Penis (tissue), 1 donor: ENCODE measurements around a stretch of chr15.

- PRO-cap = no peak
Measured at GRCh38 chr15:84983001-84983632, 1.5 kb downstream of the PDE8A start.

- PRO-cap = no peak
Measured at GRCh38 chr15:84992335-84993162, 10.9 kb downstream of the PDE8A start.

- PRO-cap = no peak
Measured at GRCh38 chr15:85064283-85064718, 82.6 kb downstream of the PDE8A start.

- PRO-cap = no peak
Measured at GRCh38 chr15:85099810-85100454, 118.3 kb downstream of the PDE8A start.

DNA sequence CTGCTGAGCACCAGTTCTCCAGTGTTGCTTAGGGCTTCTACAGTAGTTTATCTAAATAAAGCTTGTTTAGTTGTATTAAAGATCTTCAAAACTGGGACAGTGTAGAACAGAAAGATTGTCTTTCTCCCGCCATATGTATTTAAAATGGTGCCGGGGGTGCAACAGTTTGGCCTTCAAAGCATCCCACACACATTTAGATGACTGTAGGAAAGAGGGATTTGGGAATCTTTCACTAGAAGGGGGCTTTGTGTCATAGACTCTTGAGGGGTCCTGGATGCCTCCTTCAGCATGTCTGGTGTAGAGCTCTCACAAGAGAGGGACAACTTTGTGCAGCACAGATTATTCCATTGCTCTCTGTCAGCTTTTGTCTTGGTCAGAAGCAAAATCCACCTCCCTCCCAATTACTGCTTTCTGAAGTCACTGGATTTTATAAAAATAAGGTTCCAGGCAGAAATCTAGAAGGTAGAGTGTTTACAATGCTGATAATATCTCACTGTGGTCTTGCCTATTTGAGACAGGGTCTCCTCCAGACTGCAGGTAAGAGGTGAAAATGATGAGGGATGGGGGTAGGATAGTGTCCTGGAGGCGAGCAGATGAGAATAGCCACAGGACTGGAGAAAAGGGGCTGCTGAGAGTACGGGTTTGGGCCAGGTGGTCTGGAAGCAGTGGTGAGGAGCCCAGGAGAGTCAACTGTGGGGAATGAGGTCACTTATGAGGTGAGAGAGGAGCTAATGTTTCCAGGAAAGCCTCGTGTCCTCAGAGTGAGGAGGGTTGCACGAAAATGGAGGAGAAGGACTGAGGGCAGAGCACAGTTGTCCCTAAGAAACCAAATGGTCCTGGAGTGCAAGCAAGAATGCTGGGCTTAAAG lies 132.9 kb downstream of the PDE8A start:
- PRO-cap = no peak

DNA sequence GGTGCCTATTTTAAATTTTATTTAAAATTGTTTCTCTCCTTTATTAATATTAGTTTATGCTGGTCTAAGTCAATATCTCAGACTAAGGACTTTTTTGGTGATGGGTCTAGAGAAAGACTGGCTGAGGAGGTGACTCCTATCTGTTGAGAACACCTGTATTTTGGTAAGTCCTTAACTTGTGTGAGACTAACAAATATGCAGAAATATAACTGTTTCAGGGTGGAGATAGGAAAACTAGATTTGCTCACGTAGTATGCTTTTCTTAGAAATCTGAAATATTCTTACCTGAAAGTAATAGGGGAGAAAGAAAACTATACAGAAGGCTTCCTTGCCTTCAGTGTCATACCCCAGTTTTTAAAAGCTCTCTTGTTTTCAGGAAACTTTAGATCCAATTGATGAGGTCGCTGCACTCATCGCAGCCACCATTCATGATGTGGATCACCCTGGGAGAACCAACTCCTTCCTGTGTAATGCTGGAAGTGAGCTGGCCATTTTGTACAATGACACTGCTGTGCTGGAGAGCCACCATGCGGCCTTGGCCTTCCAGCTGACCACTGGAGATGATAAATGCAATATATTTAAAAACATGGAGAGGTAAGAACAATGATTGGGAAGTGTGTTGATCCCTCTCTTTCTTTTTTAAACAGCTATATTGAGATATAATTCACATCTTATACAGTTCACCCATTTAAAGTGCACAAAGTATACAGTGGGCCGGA lies 138.9 kb downstream of the PDE8A start:
- PRO-cap = no peak

DNA sequence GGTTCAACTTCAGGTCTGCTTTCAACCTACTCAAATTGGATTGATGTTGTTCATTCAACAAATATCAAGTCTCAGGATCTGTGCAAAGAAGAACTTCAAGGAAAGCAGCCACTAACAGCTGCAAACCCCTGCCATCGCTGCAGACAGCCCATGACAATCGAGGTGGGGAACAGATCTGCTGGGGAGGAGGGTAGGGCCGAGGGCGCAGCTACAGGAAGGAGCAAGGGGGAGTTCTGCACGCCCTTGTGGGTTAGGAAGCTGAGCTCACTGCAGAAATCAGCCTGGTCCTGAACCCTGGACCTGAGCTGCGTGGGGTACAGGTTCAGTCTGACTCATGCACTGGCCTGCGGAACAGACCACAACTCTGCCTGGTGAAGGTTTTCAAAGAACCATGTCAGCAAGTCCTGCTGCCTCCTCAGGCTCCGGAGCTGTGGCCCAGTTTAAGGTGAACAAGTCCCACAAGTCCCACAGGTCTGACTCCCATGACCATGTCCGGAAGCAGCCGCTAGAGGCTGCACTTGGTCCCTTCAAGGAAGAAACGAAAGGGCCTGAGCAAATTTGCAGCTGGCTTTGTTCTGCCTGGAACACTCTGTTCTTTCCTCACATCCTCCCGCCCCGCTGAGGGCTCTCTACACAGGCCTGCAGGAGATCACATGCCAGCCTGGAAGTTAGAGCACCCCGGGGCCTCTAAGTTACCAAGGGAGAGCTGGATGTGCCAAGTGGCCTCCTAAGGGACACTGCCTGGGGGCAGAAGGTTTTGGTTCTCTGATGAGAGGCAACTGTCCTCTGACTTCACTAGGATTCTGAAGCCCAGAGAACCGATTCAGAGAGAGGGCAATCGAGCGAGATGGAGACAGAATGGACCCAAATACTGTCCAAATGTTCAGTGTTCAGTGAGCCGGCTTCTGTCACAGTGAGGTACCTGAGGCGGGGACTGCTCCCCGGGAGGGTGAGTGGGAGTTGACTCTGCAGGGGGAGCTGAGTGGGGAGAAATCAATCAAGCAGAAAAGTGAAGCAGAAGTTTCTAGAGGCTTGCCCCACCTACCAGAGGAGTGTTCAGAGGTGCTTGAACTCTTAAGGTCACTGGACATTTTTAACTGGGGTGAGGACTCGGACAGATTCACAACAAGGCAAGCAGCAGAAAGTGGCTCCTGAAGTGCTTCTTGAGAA lies 49.2 kb upstream of the AKAP13 start:
- PRO-cap = no peak

DNA sequence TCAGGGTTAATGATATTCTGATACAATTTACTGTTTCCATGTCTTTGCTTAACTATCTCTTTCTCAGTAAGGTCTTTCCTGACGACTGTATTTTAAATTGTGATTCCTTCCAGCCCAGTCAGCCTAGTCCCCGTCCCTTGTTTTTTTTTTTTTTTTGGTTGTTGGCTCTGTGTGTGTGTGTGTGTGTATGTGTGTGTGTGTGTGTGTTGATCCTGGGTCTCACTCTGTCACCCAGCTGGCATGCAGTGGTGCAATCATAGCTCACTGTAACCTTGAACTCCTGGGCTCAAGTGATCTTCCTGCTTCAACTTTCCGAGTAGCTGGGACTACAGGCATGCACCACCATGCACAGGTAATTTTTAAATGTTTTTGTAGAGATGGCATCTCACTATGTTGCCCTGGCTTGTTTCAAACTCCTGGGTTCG lies 31.4 kb upstream of the AKAP13 start:
- PRO-cap = no peak

DNA sequence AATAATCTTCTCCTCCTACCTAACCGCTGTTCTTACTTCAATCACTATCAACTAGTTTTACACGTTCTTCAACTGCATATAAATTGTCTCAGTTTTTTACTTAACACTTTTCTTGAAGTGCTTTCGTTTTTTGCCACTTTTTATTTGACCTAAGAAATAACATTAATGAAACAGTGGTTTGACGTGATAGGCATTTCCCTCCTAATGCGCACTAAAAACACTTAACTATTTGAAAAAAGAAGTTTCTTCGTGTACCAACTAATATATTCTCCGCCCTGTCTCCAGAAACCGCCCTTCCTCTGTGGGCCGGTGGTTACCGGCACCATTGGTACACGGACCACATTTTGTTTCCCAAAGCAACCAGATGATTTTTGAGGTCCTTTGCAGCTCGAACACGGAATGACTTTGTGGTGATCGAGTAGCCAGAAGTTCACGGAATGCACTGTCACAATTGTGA lies 749 bp upstream of the AKAP13 start:
- PRO-cap = no peak

DNA sequence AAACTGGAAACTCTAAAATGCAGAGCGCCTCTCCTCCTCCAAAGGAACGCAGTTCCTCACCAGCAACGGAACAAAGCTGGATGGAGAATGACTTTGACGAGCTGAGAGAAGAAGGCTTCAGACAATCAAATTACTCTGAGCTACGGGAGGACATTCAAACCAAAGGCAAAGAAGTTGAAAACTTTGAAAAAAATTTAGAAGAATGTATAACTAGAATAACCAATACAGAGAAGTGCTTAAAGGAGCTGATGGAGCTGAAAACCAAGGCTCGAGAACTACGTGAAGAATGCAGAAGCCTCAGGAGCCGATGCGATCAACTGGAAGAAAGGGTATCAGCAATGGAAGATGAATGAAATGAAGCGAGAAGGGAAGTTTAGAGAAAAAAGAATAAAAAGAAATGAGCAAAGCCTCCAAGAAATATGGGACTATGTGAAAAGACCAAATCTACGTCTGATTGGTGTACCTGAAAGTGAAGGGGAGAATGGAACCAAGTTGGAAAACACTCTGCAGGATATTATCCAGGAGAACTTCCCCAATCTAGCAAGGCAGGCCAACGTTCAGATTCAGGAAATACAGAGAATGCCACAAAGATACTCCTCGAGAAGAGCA lies 54.6 kb downstream of the AKAP13 start:
- PRO-cap = no peak

DNA sequence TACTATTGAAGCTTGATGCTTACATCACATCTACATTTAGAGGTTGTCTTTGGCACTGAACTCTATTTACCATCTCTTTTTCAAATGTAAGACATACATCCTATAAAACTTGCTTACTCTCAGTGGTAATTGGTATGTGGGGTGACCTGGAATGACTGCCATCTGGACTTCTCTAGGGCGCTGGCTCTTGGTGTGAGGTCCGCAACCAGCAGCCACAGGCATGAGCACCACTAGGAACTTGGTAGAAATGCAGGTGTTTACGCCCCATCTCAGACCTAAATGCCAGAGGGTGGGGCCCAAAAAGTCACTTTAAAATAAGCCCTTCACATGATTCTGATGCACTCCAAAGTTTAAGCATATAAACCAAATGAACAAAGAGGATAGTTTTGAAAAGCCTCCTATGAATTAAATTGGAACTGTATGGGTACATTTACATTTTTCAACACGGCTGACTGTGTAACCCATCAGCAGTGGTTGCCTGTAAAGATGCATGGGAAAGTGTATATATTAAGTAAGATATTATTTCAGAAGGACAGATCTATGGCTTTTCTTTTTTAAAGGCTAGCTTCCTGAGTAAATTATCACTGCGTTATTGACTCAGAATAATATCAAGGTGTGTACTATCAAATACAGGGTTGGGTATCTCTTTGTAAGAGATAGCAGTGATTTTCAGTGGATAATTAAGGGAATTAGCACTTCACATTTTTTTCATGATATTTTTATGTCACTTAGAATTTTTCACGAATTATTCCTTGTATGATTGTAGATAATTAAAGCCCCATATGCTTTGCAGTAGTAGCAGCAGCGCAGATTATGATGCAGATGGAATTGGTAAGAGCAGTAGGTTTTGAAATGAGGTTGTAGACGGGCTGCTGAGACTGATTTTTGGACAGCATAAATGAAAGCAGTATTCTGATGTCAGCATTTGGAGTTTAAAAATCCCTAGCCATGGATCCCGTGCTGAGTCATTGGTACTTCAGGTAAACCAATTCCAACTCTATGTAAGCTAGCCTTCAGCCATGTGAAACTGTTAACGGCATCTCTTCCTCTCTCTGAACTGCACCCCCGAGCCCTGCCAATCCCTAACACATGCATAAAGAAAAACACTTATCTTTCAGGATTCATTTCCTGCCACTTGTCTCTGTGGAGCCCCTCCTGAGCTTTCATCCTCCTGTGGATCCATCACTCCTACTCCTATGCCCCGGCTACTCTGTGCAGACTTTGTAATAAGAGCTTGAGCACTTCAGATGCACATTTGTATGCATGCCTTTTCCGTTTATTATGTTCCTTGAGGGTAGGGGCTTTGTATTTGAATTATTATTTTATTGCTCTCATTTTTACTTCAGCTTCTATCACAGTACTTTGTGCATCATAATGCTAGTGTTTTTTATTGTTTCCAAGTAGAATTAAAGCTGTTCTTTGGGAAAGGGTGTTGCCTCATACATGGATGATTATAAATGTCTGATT lies 118.7 kb downstream of the AKAP13 start:
- PRO-cap = no peak

DNA sequence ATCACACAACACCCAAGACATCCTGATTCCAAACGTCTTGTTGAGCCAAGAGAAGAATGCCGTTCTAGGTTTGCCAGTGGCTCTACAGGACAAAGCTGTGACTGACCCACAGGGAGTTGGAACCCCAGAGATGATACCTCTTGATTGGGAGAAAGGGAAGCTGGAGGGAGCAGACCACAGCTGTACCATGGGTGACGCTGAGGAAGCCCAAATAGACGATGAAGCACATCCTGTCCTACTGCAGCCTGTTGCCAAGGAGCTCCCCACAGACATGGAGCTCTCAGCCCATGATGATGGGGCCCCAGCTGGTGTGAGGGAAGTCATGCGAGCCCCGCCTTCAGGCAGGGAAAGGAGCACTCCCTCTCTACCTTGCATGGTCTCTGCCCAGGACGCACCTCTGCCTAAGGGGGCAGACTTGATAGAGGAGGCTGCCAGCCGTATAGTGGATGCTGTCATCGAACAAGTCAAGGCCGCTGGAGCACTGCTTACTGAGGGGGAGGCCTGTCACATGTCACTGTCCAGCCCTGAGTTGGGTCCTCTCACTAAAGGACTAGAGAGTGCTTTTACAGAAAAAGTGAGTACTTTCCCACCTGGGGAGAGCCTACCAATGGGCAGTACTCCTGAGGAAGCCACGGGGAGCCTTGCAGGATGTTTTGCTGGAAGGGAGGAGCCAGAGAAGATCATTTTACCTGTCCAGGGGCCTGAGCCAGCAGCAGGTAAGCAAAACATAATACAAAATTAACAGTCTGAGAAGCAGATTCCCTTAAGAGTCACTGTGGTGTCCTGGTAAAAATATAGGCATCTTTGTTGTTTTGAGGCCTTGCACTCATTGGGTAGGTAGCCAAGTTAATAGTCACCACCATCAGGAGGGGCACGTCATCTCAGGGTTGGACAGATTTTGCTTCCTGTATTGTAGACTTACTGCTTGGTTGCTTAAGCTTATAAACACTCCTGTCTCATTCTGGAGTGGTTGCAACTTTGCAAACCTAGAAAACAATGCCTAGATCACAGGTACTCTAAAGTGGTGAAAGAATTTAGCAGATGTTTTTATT lies 201.3 kb downstream of the AKAP13 start:
- PRO-cap = no peak

- PRO-cap = no peak
Measured at GRCh38 chr15:85708340-85708616, 86.4 kb downstream of the KLHL25 start.

- PRO-cap = no peak
Measured at GRCh38 chr15:85722436-85723451, 72.0 kb downstream of the KLHL25 start.

DNA sequence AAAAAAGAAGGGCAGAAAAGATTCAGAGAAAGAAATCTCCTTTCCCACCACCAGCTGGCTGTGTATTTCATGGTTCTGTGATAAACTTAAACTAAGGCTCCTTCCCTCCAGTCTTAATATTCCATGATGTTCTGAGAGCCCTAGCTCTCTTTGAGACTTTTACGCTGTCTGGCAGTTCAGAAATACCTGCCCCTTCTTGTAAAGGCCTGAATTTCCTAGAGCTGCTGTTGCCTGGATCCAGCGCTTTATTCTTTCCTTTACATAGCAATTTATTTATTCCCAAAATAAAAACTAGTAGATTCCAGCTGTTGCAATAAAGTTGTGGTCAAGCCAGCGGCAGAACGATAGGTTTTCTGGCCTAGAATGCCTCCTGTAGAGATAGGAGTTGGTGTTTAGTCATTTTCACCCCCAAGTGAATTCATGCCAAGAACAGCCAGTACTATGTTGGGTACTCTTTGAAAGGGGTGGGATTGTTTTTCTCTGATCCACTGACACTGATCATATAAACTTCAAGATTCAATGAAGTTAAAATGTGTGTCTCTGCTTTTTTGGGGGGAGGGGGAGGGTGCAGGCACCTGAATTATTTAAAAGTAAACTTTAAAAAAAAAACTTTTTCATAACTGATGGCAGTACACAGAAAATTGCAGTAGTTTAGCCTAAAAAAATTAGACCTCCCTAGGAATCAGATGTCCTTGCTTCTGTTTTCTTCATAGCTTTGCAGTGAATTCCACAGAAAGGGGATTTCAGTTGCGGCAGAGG lies 69.7 kb downstream of the KLHL25 start:
- PRO-cap = no peak

DNA sequence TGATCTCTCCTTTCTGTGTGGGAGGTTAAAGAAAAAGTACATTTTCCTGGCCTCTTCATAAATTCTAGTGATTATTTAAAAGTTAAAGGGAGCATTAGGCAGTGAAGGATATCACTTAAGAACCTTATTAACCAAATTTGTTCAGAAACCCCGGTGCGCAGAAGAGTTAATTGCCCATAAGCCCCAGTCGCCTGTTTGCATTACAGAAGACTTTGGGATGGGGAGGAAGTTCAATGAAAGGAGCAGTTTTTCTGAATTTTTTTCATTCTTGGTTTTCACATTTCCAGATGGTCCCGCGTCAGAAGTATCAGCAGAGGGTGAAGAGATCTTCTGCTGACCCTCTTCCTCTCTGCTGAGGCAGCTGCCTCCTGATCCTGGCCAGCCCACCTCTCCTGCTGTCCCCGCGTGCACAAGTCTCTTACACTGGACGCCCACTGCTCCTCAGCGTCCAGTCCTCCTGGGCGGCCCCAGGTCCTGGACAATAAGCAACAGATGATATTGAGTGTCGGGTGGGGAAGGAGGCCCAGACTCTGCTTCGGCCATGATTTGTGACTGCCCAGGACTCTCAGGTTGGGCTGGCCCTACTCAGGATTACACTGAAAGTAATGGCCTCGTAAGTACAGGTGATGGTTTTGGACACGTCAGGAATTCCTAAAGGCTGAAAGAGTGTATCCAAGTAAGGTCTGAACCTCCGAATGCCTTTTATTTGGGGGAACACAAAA lies 50.2 kb downstream of the KLHL25 start:
- PRO-cap = no peak

DNA sequence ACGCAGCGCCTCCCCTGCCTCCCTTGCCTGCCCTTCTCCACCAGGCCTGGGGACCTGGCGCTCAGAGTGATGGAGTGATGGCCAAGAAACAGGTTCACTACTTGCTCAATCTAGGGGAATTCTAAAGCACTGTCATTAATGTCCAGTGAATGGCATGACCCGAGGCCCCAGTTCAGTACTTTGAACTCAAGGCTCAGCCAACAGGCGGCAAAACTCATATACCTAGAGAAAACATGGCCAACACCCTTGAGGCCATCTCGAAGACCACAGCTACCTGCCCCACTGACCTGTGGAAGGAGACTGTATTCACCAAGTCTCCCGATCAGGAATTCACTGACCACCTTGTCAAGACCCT lies 24.0 kb downstream of the KLHL25 start:
- PRO-cap = no peak

- PRO-cap = no peak
Measured at GRCh38 chr15:85837911-85838123, 43.1 kb upstream of the KLHL25 start.

DNA sequence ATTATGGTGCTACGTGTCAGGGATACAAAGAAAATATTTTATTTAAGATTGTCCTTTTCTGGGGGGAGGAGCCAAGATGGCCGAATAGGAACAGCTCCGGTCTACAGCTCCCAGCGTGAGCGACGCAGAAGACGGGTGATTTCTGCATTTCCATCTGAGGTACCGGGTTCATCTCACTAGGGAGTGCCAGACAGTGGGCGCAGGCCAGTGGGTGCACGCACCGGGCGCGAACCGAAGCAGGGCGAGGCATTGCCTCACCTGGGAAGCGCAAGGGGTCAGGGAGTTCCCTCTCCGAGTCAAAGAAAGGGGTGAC lies 448.3 kb downstream of the AGBL1 start:
- PRO-cap = no peak

GRCh38 chr15:86635352-86635618 lies 555.6 kb downstream of the AGBL1 start:
- PRO-cap = no peak